Lower leg skin (tissue), 2 donors: ENCODE measurements around the gene TXNDC8.

DNA sequence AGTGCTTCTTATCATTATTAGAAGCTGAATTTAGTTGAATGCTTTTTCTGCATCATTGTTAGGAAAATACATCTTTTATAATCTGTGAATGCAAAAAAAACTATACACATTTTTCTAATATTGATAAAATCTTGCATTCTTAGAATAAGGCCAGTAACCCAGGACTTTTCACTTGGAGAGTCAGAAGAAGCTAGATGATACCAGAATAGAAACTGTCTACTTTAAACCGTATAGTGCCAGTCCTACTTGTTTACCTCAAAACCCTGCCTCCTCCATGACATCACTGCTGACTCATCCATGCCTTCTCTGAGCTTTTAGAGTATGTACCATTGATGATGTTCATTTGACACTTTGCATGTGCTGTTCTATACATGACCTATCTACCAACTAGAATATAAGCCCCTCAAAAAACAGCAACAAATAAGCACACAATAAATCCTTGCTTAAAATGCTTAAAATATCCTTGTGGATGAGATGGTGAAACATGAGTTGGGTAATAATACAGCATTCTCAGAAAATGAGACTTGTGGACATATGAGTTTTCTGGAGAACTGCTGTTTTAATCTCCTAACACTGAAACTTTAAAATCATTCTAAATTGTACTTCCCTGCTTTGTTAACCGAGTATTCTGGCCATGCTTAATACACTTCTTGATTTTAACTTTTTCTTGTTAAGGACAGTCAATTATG, 2.6 kb downstream of the CTNNAL1 start:
- PRO-cap: no peak
- RAMPAGE, long total RNA, 2 experiments: no peak in any of the 2 experiments

DNA sequence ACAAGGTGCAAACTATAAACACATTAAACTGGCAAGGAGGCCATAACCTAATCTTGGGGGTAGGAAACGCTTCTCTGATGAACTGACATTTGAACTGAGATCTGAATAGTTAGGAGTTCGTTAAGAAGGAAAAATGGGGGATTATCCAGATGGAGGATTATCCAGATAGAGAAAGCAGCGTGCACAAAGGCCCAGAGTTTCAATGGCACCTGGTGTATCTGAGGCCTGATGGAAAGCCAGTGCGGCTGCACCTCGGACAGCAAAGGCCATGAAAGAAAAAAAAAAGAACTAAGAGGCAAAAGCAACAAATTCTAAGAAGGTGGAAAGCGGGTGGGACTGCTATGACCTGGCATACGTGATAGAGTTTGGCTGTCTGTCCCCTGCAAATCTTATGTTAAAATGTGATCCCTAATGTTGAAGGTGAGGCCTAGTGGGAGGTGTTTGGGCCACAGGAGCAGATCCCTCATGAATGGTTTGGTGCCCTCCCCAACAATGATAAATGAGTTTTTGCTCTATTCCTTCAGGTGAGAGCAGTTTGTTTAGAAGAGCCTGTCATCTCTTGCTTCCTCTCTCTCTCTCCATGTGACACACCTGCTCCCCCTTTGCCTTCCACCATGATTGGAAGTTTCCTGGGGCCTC, 13.1 kb upstream of the CTNNAL1 start:
- PRO-cap: no peak
- RAMPAGE, long total RNA, 2 experiments: no peak in any of the 2 experiments

GRCh38 chr9:109032990-109033775, 19.9 kb upstream of the CTNNAL1 start:
- PRO-cap: no peak
- RAMPAGE, long total RNA, 2 experiments: no peak in any of the 2 experiments

DNA sequence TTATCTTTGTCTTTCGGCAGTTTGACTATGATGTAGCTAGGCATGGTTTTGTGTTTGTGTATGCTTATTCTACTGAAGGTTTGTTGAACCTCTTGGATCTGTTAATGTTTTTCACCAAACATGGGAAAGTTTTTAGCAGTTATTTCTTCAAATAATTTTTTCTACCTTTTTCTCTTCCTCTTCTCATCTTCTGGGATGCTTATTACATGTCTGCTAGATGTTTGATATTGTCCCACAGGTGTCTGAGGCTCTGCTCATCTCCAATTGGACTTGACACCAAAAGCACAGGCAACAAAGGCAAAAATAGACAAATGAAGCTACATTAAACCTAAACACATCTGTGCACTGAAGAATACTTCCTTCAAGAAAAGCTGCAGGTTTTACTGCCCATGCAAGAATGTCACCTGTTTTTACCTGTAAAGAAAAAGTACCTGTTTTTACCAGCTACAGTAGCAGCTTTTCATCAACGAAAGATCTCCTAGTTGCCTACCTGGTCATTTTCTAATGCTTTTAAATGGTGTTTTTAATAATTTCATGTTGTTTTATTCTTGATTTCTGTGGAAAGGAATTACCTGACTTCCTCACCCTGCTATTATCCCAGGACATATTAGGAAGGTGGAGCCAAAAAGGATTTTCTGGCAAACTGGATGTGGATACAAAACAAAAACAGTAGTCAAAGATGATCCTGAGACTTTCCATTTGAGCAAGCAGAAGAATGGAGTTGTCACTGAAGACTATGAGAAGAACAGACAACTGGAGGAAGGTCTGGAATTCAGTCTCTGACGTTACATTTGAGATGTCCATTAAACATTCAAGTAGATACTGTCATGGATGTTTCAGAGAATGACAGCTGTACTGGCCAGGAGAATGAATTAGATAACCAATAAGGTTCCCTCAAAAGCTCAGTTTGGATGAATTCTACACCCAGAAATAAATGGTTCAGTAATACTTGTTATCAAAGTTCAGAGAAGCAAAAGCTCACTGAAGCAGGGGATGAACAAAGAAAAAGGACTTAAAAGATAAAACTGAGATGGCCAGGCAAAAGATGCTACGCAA, 40.7 kb downstream of the TMEM245 start:
- PRO-cap: no peak
- RAMPAGE, long total RNA, 2 experiments: start-site peak on the minus strand in 1 of 2 experiments, centred at position 496 of the sequence, 5 reads per replicate

DNA sequence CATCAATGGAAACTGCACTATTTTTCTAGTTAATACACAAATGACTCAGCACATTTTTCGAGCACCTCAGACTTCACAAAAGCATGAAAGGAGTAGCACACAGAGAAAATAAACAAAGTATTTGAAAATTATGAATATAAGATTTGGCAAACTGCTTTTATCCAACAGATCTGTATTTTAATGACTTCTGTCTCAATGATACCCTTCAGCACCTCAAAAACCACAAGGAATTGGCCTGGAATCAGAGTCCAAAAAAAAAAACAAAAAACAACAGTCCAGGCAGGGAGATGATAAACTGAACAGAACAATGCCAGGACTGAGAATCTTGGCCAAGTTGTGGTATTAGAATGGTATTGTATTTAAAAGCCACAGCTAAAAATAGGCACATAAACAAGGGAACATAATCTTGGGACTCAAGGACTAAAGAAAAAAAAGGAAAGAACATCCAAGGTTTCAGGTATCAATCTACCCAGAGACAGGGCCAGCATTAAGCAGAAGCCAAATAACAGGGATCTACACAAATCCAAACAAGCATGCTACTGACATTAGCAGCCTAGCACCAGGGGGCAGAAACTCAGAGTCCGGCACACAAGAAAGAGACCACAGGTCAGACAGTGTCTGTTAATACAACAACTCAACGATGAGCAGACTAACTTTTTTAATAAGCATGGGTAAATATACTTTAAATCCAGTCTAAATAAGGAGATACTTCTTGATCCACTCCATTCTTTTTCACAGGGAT, 21.3 kb downstream of the TMEM245 start:
- PRO-cap: no peak
- RAMPAGE, long total RNA, 2 experiments: no peak in any of the 2 experiments

DNA sequence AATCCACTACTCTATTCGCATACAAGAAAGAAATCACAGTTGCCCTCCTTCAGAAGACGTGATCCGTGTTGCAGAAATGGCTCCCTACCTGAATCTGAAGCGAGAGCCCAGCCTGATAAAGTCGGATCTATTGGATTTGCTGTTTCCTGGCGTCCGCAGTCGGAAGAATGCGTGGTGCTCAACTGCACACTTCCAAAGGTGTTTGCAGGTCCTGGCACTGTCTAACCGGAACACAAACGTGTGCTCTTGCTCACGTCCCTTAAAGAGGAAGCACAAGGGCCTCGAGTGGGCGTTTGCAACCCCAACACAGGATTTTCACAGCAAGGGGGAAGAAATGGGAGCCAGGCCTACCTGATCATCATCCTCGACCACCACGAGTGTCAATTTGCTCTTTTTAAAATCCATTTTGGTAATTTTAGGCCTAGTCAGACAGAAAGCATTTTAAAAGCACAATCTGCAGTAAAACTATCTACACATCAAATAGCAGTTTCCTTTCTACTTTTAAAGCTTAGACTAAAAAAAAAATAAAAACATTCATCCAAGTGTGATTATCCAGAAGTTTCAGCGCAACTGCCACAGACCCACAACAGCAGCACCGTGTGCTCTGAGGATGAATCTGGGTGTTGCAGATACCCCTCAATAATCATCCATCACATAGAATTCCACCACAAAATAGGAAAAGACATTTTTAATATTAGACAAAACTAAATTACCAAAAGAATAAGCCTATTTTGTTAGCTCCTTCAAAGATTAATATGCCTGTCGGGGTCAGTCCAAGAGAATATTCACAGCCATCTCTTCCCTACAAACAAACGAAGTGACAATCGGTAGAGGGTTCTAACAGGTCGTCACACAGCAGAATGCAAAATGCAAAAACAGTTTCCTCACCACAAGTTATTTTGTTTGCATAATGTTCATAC, 65.2 kb downstream of the EPB41L4B start:
- PRO-cap: no peak
- RAMPAGE, long total RNA, 2 experiments: start-site peak on the minus strand in 1 of 2 experiments, centred at position 710 of the sequence, 5 reads per replicate

- PRO-cap: no peak
- RAMPAGE, long total RNA, 2 experiments: no peak in any of the 2 experiments
Measured at GRCh38 chr9:109498724-109499140, 625 bp upstream of the PTPN3 start.

DNA sequence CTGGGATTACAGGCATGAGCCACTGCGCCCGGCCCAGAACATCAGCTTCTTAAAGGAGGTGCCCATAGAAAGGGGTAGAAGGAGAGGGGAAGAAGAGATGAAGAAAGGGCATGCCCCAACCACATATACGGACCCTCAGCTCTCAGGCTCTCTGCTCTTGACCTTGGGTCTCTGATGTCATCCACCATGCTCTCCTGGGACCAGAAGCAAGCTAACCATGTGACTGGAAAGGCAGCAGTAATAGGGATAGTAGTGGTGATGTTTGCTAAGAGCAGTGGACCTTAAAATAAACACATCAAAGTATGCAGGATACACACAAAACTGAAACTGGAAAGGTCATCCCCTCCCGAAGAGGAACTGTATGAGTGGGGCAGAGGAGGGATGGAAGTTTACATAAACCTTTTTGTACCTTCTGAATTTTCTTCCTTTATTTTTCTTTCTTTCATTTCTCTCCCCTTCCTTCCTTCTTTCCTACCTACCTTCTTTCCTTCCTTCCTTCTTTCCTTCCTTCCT, 8.0 kb upstream of the PTPN3 start:
- PRO-cap: no peak
- RAMPAGE, long total RNA, 2 experiments: no peak in any of the 2 experiments

- PRO-cap: no peak
- RAMPAGE, long total RNA, 2 experiments: no peak in any of the 2 experiments
Measured at GRCh38 chr9:109507254-109507855, 9.2 kb upstream of the PTPN3 start.

DNA sequence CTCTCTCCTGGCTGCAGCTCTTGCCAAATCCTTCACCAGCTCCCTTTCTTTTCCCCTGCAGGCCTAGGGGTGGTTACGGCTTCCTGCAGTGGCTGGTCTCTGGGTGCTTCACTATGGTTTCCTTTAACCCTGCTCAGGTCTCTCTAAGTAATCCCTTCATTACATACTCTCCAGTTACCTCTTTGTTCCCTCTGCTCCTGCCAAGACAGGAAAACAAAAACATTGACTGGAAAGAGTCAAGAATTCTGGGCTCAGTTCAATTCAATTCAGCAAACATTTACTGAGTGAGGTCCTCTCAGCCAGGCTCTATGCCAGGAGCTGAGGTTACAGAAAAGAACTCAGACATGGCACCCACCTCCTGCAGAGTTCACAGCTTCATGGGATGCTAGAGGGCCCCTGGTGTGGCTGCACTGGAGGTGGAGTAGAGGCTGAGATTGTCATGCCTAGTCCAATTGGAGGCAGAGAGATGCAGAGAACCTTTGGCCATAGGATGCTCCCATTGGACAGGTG, 19.9 kb upstream of the PTPN3 start:
- PRO-cap: no peak
- RAMPAGE, long total RNA, 2 experiments: no peak in any of the 2 experiments

- PRO-cap: no peak
- RAMPAGE, long total RNA, 2 experiments: no peak in any of the 2 experiments
Measured at GRCh38 chr9:109745784-109746466, 34.1 kb upstream of the PALM2AKAP2 start.

GRCh38 chr9:109770884-109771654, 8.9 kb upstream of the PALM2AKAP2 start:
- PRO-cap: no peak
- RAMPAGE, long total RNA, 2 experiments: no peak in any of the 2 experiments

DNA sequence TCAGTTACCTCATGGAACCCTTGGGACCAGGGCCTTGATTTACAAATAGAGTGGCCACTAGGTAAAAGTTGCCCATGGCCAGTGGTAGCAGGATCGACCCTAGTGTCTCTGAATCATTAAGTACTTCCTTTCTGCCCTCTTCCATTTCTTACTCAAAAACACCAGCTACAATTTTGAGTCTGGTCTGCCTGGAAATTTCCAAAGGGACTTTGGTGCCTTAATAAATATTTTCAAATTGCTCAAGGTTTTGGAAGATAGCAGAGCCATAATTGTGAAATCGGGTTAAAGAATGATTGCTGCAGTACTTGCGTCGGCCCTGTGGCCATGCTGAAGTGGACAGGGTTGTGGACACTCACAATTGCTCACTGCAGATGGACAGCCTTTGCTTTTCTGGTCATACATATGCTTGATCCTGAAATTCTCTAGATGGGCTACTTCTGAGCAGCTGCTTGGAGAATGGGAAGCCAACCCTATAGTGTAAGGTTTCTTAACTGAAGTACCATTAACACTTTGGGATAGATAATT, 14.6 kb downstream of the PALM2AKAP2 start:
- PRO-cap: no peak
- RAMPAGE, long total RNA, 2 experiments: no peak in any of the 2 experiments

- PRO-cap: unidirectional peak, plus-strand start at chr9:109806953
- RAMPAGE, long total RNA, 2 experiments: no peak in any of the 2 experiments
Measured at GRCh38 chr9:109806410-109807054, 26.5 kb downstream of the PALM2AKAP2 start.

DNA sequence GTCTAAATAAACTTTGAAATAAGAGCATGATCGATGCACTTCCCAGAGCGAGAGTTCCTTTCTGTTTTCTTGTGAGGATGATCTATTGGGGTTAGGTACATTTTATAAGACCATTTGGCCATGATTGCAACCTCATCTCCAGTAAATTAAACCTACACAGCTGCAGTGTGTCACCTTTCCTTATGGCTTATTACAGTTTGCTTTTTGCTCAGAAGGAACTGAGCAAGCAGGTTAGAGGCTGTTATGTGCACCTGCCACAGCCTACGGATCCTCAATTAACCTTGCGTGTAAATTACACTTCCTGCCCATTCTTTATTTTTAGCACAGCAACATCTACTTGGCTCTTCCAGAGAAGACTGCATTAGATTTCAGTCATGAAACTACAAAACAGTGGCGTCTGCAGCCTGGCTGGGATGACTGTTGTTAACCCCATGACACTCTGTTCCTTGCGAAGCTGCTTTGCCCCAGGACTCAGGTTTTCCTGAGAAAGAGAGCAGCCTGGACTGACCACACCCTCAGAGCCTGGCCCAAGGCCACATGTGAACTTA, 138.3 kb downstream of the PALM2AKAP2 start:
- PRO-cap: no peak
- RAMPAGE, long total RNA, 2 experiments: no peak in any of the 2 experiments

GRCh38 chr9:109997574-109998047, 210.3 kb downstream of the C9orf152 start:
- PRO-cap: no peak
- RAMPAGE, long total RNA, 2 experiments: no peak in any of the 2 experiments

DNA sequence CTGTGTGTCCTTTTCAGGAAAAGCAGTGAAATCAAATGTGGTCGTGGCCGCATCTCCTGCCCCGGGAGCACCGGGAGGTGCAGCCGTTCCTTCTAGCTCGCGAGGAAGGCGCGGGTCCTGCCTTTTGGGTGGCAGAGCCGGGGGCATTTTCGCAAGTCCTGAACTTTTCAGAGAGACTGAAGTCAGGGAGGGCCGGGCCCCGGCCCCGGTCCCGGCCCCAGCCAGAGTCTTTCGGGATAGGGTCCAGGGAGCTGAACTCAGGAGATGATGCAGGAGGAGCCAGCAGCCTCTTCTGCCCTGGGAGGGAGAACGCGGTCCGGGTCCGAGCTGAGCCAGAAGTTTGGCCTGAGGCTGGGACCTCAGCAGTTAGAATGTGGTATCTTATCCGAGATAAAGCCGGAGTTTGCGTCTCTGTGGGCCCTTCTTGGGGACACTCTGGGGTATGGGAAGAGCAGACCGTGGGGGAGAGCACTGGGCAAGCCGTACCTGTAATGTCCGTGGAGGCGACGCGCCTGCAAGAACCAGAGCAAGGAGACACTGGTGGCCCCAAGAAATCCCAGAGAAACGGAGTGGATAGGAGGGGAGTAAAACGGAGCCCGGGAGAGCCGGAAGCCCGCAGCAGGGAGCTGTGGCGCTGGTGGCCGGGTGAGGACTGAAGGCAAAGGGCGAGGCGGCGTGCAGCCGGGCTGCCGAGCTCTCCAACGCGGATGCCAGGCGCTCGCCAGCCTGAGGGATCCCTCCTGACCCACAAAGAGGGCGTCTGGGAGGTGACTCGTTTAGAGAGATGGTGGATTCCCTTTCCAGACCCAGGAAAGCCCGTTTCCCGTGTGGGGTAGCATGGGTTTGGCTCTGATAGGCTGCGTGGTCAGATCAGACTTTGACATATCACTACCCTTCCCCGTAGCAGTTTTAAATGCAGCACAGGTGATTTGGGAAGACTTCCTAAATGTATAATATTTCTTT, 158.5 kb downstream of the C9orf152 start:
- PRO-cap: bidirectional peak, plus-strand start at position 260 of the sequence, minus-strand start at position 101 of the sequence; bidirectional peak, plus-strand start at position 661 of the sequence, minus-strand start at position 620 of the sequence; unidirectional peak, minus-strand start at position 749 of the sequence
- RAMPAGE, long total RNA, 2 experiments: no peak in any of the 2 experiments

DNA sequence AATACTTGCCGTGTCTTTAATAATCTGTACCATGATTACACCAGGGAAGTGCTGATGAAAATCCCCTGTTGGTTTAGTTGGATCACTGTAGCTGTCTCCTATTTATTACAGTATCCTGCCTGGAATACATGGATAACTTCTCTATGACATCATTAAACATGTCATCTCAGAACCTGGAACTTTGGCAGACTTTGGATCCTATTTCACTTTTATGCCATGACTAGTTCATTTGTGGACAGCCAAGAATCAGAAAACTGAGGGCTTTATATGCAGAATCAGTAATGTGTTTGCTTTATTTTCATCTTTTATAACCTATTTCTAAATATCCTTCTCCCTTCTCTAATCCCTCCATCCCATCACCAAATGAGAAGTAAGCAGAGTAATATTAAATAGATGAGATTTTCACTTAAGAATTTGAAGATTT, at the start of gene TXNDC8:
TXNDC8 (minus strand) TSS at position 100 of the 424 bp plus-strand sequence.
- PRO-cap: no peak
- RAMPAGE, long total RNA, 2 experiments: no peak in any of the 2 experiments

DNA sequence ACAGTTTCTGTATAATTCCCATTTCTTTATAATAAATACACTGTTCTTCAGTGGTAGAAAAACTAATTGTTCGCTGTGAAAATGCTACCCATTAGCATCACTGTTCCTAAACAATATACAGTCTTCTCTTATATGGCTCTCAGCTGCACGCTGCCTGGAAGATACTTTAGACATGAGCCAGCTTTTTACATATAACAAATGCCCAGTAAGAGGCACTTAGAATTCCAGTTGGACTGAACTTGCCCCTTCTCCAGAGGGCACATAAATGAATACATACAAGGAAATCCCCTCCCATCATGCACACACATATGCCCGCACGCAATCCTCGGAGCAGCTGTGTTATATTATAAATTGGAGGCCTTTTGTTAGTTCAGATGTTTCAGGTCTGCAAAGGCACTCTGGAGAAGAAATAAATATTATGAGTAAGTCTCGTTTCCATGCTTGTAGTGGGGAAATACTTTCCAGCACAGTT, 17.7 kb upstream of the MUSK start:
- PRO-cap: bidirectional peak, plus-strand start at position 373 of the sequence, minus-strand start at position 336 of the sequence
- RAMPAGE, long total RNA, 2 experiments: no peak in any of the 2 experiments

DNA sequence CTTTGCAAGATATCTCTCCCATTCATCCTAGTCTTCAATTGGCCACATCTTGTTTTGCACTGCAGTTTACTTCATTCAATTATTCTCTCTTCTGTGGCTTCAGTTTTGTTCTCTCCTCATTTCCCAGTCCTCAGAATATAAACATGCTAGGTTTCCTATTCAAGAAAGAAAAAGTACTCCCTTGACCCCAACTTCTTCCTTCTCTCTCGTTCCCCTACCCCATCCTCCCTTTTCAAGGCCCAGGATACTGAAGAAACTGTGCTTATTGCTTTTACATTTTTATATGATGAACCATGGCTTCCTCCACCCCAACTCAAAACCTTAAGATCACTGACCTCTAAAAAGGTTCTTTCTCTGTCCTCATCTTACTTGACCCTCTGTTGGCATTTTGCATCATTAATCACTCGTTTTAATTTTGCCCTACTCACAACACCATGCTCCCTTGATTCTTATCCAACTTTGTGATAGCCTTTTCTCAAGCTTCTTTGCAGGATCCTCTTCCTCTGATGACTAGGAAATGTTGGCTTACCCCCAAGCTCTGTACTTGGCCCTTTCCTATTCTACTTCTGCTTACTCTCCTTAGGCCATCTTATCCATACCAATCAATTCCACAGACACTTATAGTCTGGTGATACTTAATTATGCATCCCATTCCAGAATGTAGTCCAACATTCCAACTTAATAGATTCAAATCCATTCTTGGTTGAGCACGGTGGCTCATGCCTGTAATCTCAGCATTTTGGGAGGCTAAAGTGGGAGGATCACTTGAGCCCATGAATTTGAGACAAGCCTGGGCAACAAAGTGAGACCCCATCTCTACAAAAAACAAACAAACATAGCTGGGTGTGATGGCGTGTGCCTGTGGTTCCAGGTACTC, 33.9 kb downstream of the LPAR1 start:
- PRO-cap: no peak
- RAMPAGE, long total RNA, 2 experiments: start-site peak on the minus strand in 1 of 2 experiments, centred at position 151 of the sequence, 5 reads per replicate